ENCODE data around the gene LMOD3.

DNA sequence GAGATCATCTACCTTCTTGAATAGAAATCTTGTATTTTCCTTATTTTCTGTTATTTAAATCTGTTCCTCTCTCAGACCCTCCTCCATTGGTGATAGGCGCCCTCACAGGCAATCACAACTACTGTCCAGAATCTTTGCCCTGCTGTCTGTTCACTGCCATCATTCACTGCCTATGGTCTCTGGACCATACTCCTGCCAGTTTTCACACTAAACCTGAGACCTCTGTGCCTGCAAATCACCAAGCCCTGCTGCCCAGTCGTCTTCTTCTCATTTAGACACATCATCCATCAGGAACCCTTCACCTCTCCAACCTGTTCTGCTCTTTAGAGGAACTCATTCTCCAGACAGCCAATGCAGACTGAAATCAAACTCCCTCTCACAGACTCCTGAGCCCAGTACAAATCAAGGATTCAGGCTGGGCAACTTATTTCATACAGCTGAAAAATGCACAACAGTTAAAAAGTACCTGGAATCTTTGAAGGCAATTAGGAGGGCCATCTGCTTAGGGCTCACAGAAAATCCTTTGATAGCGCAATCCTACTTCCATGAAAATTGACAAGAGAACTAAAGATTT lies 118.0 kb downstream of the SUCLG2 start:
- PRO-cap, 2 experiments: no peak in any of the 2 experiments

- PRO-cap, 2 experiments: no peak in any of the 2 experiments
These were observed 71.4 kb downstream of the SUCLG2 start for GRCh38 chr3:67582597-67583820.

DNA sequence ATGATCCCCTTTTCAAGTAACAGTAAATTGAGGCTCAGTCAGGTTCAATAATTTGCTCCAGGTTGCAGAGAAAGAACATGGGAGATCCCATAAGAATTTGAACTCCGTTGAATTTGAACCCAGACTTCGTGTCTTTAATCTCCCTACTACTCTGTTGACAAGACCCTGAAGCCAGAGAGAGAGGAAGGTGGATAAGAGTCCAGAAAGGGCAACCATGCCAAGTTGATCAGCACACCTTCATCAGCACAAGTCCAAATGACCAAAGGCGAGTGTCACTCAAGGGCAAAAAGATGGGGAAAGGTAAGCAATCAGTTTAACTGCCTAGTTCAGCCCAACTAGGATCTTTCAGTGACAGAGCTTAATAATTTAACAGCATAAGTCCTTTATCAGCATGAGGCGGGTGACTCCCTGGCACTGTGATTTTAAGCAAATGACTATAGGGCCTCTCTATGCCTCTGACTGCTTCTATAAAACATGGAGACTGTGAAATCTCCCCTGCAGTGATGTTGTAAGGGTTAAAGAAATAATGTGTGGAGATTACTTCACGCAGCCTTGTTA lies 6.2 kb downstream of the SUCLG2 start:
- PRO-cap, 2 experiments: no peak in any of the 2 experiments

DNA sequence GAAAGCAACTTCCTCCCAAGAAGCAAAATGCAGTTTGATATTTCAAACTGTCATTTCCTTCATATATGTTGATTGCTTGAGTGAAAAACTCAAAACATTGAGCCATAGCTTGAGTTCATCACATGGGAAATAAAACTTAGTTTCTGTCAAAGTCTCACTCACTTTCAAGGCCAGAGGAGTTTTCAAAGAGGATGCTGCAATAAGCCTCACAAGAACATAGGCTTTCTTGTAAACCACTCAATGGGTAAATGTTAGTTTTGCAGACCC lies 29.1 kb upstream of the SUCLG2 start:
- PRO-cap, 2 experiments: no peak in any of the 2 experiments

DNA sequence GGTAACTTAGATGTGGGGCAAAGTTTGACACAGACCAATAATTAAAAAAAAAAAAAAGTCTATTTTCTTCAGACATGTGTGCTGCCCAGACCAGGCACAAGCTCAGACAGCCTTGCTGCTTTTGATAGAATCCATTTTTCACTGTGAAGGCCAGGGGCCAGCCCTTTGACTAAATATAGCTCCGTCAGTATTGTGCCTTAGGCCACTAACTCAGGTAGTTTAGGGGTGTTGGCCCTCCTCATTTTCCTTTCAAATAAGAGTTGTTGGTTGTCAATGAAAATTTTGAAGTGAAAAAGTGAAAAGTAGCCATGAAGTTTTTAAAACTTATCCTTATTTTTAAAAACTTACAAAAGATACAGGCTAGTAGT lies 2.7 kb downstream of the ARL6IP5 start:
- PRO-cap, 2 experiments: peak in 2 of 2 experiments; most common minus-strand start position 114 of the sequence (in 1)

- PRO-cap, 2 experiments: peak in 2 of 2 experiments; most common plus-strand start chr3:69122232 (in 1); most common minus-strand start chr3:69122074 (in 2)
These were observed at the start of gene LMOD3 for GRCh38 chr3:69121944-69122936. LMOD3 (minus strand) TSS chr3:69122595.

- PRO-cap, 2 experiments: no peak in any of the 2 experiments
These were observed 63.9 kb downstream of the FRMD4B start for GRCh38 chr3:69322009-69322412.

DNA sequence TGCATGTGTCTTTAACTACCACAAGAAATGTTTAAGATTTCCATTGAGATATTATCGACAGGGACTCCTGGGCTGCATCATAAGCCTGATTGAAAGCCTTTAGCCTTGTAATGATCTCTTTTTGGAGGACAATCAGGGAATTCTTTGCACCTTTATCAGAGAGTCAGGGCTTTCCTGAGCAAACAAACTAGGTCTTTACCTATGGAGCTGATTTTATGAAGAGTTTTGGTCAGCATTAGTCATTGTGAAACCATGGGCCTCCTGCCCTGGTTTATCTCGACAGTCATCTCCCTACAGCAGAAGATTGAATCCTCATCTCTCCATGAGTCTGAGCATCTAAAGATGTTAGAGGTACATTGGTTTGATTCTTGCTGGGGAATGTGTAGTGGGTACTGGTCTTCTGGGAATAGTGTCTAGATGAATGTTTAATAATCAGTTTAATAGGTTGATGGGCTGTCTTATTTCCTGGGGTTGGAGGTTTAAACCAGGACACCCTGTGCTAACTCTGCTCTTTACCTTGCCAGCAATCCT lies 23.2 kb downstream of the MITF start:
- PRO-cap, 2 experiments: no peak in any of the 2 experiments

- PRO-cap, 2 experiments: no peak in any of the 2 experiments
These were observed 197.2 kb downstream of the MITF start for GRCh38 chr3:69936442-69936954.

DNA sequence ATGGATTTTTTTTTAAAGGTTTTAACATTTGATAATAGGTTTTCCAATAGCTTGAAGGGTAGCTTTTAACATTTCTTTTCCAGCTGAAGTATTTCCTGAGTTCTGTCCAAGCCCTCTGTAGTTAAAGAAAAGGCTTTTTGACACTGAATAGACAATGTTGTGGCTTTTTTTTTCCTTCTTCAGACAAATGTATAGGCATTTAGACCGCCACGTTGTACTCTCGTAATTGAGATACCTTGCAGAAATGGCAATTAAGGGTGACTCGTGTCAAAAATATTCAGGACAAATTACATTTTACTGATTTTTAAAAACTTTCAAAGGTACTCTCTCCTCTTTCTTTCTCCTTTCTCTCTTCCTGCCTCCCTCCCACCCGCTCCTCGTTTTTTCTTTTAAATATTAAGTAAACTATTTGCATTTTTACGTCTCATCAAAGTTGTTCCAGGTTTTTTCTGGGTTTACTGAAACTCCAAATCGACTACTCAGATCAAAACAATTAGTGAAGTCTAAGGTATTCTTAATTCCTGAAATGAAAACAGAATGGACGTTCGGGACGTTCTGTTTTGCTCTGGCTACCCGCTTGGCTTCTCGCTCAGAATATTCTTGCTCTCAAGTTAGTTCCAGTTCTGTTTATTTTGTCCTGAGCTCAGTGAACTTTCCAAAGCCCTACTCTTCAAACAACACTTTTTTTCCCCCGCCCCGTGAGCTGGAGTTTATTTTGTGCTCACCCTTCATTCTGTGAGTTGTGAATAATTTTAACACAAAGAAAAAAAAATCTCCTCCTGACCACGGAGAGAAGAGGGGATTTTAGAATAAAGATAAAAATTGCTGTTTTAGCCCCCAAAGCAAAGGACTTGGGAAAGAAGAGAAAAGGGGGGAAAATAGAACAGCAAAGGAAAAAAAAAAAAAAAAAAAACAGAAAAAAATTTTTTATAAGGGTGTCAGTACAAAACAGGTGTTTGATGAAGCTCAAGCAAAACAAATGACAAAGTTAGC lies 240.4 kb downstream of the MDFIC2 start:
- PRO-cap, 2 experiments: no peak in any of the 2 experiments

GRCh38 chr3:70981504-70982137 lies 601.9 kb downstream of the FOXP1 start:
- PRO-cap, 2 experiments: no peak in any of the 2 experiments

- PRO-cap, 2 experiments: no peak in any of the 2 experiments
These were observed 572.9 kb downstream of the FOXP1 start for GRCh38 chr3:71010499-71011220.

- PRO-cap, 2 experiments: no peak in any of the 2 experiments
These were observed 544.3 kb downstream of the FOXP1 start for GRCh38 chr3:71039116-71039707.

- PRO-cap, 2 experiments: peak in 1 of 2 experiments; most common plus-strand start chr3:71063111 (in 1)
These were observed 520.7 kb downstream of the FOXP1 start for GRCh38 chr3:71062815-71063317.

GRCh38 chr3:71078681-71079395 lies 504.7 kb downstream of the FOXP1 start:
- PRO-cap, 2 experiments: no peak in any of the 2 experiments

DNA sequence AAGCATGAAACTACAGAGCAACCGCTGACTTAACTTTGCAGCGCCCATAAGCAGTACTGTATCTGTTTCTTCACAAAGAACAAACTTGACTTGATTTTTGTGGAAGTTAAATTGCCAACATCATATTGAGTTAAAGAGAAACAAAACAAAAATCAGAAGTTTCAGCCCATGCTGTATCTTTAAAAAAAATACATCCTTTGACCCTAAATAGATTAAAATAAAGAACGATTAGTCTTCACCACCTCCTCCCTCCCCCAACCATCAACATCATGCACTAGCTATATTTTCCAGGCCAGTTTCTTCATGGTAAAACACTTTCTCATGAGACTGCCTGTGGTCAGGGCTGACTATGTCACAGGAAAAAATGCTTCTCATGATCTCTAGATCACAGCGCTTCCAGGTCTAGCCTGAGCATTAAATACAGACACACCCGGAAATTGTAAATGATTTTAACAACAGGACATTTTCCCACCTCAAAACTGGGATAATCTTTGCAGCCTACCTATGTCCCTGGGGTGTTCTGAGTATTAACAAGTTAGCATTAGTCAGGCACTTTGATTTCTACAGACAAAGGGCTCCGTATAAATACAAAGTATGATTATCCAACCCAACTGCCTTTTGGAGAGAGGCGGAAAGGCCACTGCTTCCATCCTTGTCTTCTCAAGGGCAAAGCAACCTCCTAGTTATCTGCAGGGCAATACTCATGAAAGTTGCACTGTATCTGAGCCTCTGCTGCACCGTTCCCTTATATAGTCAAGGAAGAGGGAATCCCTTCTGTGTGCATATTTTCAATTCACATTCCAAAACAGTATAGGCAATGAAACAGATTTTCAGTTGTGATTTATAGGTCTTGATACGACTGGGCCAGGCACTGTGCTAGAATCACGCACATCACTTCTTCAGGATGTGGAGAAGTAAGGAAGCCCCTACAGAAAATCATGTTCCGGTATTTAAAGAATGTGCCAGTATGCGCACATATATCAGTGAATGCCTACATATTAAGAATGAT lies 456.0 kb downstream of the FOXP1 start:
- PRO-cap, 2 experiments: no peak in any of the 2 experiments

- PRO-cap, 2 experiments: no peak in any of the 2 experiments
These were observed 375.3 kb downstream of the FOXP1 start for GRCh38 chr3:71208082-71208699.

- PRO-cap, 2 experiments: no peak in any of the 2 experiments
These were observed 117.1 kb downstream of the FOXP1 start for GRCh38 chr3:71466468-71466819.

DNA sequence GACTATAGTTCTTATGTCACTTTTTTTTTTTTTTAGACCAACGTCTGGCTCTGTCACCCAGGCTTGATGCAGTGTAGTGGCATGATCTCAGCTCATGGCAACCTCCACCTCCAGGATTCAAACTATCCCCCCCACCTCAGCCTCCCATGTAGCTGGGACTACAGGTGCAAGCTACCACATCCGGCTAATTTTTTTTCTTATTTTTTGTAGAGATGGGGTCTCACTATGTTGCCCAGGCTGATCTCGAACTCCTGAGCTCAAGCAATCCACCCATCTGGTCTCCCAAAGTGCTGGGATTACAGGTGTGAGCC lies 100.8 kb downstream of the FOXP1 start:
- PRO-cap, 2 experiments: no peak in any of the 2 experiments

- PRO-cap, 2 experiments: no peak in any of the 2 experiments
These were observed 4.1 kb downstream of the FOXP1 start for GRCh38 chr3:71579470-71579794.